Metanephros (tissue), 2 donors: ENCODE data around the genes PAK3, CAPN6 and DCX.

- RAMPAGE, long total RNA: no peak
Observed at GRCh38 chrX:107827104-107827260, 1.3 kb downstream of the MID2 start.

DNA sequence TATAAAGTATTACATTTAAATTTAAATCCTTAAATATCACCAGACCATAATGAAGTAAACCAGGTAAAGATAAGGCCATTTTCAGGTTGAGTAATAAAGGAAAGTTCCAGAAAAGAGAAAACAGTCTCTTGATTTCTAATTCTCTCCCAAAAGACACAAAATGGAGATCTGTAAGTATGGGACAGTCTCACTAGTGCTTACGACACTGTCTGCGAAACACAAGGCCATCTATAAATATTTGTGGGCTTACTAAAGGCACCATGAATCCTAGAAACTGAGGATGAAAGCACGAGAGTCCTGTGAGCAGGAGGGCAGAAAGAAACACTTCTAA lies 943 bp downstream of the PSMD10 start:
- RAMPAGE, long total RNA: no peak

DNA sequence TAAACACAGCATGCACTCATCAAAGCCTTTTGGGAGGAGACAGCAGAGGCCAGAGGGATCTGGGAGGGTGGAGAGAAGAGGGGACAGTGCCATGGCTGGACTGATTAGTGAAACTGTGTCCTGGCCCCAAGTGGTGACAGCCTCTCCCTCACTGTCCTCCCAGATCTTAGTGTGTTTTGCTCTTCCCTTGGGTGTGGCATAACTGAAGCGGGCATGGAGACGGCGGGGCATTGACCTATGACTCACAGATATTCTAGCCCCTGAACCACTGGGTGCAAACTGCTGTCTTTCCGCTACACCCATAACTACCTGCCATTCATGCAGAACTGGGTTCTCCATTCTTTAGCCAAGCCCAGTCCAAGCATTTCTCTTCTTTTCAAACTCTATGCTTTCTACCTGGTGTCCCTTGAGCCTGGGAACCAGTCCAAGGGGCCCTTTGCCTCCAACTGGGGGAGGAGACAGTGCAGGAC lies 67.4 kb downstream of the ATG4A start:
- RAMPAGE, long total RNA: no peak

GRCh38 chrX:108732588-108733234 lies 3.7 kb downstream of the IRS4 start:
- RAMPAGE, long total RNA: no peak

DNA sequence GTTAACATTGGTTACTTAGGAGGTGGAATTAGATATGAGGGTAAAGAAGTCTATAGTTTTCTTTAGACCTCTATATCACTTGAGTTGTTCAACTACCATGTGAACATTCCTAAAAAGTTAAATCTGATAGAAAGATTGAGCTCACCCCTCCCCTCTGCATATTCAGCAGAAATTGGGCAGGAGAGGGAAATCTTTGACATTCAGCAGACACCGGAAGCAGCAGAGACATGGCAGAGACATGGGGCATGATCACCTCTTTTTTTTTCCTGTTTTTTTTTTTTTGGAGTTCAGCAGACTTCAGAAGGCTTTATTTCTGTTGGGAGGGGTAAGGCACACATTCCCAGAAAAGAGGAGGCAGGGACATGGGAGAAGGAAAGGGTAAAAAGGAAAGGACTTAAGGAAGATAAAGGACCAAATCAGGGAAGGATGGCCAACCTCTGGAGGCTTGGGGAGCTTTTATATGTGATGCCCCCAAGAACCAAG lies 34.2 kb downstream of the KCNE5 start:
- RAMPAGE, long total RNA: no peak

- RAMPAGE, long total RNA: no peak
Observed at GRCh38 chrX:110316634-110317048, 1.2 kb downstream of the AMMECR1 start.

DNA sequence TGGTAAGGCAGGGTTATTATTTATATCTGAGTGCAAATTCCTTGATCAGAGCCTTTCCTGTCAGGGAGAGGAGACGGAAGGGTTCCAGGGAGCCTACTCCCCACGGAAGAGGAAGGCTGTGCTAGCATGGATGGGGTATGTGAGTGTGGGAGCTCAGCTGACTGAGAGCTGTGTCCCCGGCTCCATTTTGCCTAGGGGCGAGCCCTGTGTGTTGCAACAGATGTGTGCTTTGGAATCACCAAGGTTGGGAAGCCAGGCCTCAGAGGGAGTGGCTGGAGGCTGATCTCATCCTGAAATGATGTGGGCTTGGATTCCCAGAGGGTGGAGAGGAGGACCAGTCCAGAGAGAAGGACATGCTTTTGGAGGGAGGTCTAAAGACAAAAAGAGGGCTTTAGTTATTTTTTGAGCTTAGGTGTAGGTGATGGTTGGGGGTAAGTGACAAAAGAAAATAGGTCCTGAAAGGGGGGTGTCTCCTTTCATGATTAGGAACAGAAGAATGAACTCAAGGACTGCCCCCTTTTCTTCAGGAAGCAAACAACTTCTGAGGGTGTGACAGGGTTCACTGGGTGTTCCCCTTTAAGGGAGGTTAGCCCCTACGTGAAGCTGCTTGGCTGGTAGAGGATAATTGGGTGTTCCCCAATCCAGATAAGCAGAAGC lies 43.9 kb downstream of the RTL9 start:
- RAMPAGE, long total RNA: no peak

DNA sequence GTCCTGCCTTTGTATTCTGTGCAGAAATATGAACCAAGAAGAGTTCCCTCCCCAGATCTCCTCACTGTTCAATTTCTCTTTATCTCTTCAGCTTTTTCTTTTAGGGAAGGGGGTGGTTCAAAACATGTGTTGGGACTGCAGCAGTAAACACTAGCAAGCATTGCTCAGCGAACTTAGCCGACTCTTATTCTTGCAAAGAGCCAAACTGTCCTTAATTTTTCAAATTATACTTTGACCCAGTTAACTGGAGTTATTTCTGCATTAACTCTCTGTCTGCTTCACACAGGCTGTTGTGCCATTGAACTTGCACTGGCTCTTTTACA lies 1.6 kb downstream of the CHRDL1 start:
- RAMPAGE, long total RNA: no peak

GRCh38 chrX:110945270-110945635 lies 149.6 kb upstream of the CHRDL1 start:
- RAMPAGE, long total RNA: no peak

DNA sequence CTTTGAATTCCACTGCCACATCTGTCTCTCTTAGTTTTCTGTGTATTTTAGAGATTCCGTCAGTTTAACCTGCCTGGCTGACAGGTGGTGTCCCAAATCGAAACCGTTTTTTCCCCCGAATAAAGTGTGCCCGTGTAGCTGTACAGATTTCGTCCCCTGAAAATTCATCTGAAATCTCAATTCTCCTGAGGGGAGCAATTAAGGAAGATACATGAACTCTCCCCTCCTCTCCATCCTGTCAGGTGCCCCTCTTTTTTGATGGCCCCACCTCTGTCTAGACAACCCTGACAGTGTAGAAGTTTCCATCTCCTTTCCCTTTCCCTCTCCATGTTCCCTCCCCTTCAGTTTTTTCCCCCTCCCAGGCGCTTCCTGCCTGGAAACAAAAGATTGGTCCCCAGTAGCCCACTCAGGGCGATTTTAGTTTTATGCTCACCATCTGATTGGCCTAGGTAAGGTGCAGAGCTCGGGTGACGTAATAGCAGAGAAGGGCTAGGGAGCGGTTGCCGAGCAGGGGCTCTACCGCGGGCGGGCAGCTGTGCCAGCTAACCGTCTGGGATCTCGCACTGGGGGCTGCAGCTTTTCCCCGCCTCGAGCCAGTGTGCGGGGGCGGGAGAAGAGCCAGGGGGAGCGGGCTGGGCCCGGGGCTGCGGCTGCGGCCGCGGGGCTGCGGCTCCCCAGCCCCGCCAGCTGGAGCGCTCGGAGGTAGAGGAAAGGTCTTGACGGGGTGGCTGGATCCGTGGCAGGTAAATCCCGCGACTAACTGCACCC lies at the start of gene PAK3:
Gene PAK3, plus strand, starts transcription at position 519 of the 768 bp plus-strand sequence.
- RAMPAGE, long total RNA: no peak

DNA sequence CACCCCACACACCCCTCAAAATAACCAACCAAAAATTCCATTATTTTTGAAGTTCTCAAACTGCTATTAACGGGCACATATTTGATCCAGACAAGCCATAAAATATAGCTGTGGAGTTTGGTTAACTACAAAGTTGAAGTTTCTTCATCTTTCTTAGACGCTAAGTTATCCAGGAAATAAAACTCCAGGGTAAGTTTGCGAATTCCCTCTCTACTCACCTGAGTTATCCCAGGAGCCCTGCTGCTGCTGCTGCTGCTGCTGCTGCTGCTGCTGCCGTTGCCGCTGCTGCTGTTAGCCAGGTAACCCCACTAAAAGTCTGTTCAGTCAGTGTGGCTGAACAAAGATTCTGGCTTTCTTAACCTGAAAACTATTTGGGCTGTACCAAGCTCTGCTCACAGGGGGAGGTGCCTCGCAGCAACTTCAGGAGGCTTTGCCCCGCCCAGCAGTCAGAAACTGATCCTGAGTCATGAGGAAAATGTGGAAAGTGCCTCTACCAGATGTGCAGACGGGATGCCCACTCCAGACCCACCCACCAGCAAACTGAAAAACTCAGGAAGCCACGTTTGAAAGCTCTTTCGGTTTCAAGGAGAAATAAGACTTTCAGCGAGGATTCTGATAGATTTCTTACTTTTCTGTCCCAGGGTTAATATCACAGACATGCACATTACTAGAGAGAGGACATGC lies at the start of gene CAPN6:
Gene CAPN6, minus strand, starts transcription at position 331 of the 684 bp plus-strand sequence.
- RAMPAGE, long total RNA: no peak

- RAMPAGE, long total RNA: start-site peak on the minus strand at chrX:111412189-111412206, 43 and 25 reads in 2 replicates
Observed at GRCh38 chrX:111411944-111412356, at the start of gene DCX. DCX (minus strand) TSS chrX:111412192.

DNA sequence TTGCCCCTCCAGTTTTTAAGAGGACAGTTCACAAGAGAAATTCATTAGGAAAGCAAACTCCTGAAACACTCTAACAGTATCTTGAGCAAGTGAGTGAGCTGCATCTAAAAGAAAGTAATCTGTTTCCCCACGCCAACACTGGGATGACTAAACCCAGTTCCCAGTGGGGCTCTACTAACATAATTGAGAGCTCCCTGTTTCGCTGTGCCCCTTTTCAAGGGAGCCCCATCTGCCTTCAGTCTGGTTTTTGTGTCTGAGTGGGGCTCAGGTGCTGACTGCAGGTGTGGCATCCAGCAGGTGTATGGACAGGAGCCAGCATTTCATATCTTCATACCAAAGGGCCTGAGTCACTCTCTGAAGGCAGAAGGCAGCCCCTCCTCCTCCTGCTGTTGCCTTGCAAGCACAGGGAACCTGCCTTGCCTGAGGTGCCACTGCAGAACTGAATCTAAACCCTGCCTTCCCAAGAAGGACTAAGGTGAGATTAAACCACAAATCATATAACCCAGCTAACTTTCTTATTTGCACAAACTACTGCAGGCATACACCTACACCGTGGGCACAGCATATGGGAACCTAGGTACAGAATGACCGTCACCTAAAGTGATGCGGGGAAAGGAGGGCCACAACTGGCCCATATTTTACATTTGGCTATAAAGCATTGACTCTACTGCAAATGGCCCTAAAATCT lies 7.9 kb downstream of the AMOT start:
- RAMPAGE, long total RNA: no peak

GRCh38 chrX:115287130-115287590 lies 2.4 kb upstream of the LUZP4 start:
- RAMPAGE, long total RNA: no peak

DNA sequence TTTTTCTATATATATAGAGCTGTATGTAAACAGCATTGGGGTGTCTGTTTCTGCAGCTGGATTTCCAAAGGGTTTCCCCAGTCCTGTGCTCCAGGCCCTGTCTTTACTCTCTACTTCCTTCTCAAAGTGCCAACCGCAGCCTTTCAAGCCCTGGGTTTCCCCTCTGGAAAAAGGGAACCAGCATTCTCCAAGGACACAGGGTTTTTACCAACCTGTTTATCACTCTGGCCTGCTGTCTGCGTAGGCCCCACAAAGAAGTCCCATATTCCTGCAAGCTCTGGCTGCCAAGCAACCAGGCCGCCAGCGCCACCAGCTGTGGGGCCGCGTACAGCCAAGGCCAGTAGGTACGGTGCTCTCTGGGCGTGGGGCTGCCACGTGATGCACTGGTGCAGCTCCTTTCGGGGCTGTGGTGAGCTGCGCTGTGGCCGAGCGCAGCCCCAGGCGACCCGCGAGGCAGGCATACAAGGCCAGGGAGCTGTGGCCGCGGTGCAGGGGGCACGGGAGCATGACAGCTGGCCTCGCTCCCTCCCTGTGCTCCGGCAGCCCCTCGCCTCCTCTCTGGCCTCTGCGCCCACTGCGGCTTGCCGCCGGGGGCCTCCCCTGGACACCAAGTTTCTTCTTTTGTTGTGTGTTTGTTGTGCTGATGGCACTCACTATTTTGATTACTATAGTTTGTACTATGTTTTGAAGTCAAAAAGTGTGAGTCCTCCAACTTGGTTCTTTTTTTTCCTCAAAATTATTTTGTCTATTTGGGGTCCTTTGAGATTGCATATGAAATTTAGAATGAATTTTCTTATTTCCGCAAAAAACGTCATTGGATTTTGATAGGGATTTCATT lies 22.2 kb downstream of the LUZP4 start:
- RAMPAGE, long total RNA: no peak

- RAMPAGE, long total RNA: no peak
Observed at GRCh38 chrX:115563386-115564006, 2.5 kb downstream of the PLS3 start.

- RAMPAGE, long total RNA: no peak
Observed at GRCh38 chrX:115598804-115599391, 37.9 kb downstream of the PLS3 start.

- RAMPAGE, long total RNA: no peak
Observed at GRCh38 chrX:115719058-115719558, 158.1 kb downstream of the PLS3 start.

DNA sequence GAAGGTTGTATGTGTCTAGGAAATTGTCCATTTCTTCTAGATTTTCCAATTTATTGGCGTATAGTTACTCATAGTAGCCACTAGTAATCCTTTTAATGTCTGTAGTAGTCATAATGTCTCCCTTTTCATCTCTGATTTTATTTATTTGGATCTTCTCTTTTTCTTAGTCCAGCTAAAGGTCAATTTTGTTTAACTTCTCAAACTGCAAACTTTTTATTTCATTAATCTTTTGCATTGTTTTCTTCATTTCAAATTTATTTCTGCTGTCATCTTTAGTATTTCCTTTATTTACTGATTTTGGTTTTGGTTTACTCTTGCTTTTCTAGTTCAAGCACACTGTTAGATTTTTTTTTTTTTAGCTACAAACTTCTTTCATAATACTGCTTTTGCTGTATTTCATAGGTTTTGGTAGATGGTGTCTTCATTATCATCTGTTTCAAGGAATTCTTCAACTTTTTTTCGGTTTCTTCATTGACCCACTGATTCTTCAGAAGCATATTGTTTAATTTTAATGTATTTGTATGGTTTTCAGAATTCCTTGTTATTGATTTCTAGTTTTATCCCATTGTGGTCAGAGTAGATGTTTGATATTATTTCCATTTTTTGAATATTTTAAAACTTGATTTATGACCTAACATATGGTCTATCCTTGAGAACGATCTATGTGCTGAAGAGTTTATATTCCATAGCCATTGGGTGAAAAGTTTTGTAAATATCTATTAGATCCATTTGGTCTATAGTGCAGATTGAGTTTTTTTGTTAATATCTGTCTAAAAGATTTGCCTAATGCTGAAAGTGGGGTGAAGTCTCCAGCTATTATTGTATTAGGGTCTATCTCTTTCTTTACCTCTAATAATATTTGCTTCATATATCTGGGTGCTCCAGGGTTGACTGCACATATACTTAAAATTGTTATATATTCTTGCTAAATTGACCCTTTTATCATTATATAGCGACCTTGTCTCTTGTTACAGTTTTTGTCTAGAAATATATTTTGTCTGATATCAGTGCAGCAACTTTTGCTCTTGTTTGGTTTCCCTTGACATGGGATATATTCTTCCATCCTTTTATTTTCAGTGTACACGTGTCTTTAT lies 238.3 kb upstream of the AGTR2 start:
- RAMPAGE, long total RNA: no peak

DNA sequence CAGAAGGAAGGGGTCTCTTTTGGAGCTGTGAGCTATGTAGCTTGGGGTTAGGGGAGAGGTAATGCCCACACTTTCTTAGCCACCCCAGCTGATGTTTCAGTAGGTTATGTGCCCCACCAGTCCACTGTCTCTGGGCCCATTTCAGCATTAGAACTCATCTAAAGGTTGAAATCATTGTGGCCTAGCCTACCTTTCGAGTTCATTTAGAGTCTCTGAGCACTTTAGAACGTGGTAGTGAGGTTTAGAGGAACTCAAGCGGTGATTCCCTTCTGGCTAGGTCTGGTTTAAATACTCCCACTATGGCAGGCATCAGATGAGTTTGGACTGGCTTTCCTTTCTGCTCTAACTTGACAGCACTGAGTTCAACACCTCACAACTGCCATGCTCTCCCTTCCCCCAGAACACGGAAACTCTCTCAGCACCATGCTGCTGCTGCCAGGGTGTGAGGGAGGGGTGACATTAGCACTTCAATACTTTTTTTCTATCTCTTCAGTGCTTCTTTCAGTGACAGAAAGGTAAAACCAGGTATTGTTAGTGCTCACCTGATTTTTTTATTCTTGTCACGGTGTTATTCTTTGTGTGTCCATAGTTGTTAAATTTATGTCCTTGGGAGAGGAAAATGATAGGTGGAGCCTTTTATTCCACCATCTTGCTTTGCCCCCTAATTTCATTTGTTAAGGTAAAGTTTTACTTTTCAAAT lies 234.6 kb upstream of the AGTR2 start:
- RAMPAGE, long total RNA: no peak